SK-N-DZ (cell line): ENCODE data around the genes CCDC138 and RGPD5.

DNA sequence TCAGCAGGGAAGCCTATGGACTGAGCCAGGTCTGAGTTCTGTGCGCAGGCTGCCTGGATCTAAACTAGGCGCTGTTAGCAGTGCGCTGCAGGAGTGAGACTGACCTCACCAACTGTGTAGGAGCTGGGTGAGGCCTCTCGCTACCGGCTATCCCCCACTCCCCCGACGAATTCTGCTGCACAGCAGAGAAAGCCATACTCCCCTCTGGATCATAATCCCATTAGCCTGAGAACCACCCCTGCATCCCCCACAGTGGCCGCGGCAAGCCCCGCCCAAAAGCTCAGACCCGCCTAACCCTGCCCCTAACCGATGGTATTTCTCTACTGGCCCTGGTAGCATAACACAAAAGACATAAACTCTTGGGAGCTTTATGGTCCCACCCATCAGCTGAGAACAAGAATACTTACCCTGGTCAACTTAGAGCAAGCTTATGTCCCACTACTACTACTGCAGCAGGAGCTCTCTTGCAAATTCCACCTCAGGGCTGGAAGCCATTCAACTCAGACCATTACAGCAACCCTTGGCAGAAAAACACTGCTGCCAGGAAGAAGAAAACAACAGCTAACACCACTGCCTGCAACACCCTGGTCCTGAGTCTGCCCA is 28.0 kb downstream of the SULT1C2 start:
RAMPAGE:
- cytosol, long total RNA: no peak
- nucleus, long total RNA: no peak

RAMPAGE:
- cytosol, long total RNA: no peak
- nucleus, long total RNA: no peak
Measured at GRCh38 chr2:108377048-108377430, 715 bp upstream of the SULT1C4 start.

GRCh38 chr2:108618918-108619346 is 84.7 kb downstream of the LIMS1 start:
RAMPAGE:
- cytosol, long total RNA: no peak
- nucleus, long total RNA: no peak

GRCh38 chr2:108634480-108635060 is 84.7 kb upstream of the RANBP2 start:
RAMPAGE:
- cytosol, long total RNA: no peak
- nucleus, long total RNA: no peak

DNA sequence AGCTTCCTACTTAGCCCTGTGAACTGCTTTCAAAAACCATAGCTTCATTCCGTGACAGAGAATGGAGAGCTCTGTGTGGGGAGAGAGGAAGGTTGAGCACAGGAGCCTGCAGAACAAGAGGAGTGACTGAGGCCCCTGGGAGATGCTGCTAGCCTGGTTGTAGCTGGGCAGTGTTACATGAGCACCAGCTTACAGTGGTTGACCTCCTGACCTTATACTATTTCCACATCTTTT is 82.6 kb upstream of the RANBP2 start:
RAMPAGE:
- cytosol, long total RNA: no peak
- nucleus, long total RNA: no peak

DNA sequence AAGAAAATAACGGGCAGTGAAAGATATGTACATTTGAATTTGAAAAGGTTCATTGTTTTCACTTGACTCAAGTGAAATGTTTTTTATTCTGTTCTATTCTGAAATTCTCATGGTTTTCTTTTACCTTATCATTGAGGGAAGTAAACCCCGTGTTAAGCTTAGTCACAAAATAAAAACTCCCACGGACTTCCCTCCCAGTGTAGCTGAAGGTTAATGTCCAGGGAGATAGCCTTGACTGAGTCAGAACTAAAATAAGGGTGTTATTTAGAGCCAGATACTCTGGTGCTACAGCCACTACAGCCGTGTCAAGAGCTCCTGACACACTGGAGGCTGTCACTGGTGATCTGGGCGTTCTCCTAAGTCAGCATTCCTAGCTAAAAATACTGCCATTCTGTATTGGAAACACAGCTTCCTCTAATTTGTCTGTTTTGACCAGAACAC is 82.0 kb upstream of the RANBP2 start:
RAMPAGE:
- cytosol, long total RNA: no peak
- nucleus, long total RNA: no peak

DNA sequence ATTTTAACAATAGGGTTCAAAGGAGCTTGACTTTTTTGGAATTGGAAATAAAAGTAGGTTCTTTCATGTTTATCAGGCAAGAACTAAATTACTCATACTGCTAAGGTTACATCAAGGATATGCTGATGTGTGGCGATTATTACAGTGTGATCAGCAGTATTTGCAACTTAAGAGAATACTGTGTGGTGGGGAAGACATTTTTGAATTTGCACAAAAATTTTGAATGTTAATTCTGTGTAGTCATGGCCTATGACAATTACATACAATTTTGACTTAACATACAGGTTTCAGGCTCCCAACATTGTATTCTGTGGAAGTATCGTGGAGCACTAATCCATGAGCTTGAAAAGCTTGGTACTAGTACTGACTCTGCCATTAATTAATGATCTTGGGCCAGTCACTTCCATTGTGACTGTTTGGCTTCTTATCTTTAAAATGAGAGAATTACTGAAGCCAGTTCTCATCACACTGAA is 30.2 kb upstream of the CCDC138 start:
RAMPAGE:
- cytosol, long total RNA: no peak
- nucleus, long total RNA: no peak

GRCh38 chr2:108774105-108774459 is 12.5 kb upstream of the CCDC138 start:
RAMPAGE:
- cytosol, long total RNA: no peak
- nucleus, long total RNA: no peak

DNA sequence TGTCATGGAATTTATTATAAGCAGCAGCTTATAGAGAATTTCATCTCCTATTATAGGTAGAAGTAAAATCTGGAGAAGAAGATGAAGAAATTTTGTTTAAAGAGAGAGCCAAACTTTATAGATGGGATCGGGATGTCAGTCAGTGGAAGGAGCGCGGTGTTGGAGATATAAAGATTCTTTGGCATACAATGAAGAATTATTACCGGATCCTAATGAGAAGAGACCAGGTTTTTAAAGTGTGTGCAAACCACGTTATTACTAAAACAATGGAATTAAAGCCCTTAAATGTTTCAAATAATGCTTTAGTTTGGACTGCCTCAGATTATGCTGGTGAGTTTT is 4.5 kb upstream of the CCDC138 start:
RAMPAGE:
- cytosol, long total RNA: no peak
- nucleus, long total RNA: no peak

DNA sequence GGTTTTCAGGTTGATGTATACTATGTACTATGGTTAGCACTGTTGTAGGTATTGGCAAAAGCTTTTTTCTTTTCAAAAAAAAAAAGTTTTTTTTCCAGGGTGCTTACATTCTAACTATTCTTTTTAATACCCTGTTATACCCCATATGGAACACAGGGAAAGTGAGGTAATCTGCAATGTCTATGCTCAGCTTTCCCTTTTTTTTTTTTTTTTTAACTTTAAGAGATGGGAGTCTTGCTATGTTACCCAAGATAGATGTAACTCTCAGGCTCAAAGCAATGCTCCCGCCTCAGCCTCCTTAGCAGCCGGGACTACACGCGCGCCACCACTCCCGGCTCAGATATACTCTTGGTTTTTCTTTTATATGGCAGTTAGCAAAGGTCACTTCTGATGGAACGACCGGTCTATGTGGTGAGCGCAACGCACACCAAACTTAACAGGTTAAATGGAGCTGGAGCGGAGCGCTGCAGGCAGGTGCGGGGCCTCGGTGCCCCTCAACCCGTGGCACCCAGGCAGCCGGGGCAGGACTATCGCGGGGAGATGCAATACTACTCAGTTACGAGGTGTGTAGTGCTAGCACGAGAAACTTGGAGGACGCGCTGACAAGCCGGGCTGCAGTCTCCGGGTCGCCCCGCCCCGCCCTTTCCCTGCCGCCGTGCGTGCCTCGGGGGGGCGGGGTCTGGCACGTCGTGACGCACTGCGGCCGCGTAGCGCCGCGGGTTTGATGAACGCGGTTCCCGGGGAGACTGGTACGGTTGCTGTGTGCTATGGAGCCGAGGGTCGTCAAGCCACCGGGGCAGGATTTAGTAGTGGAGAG is at the start of gene CCDC138:
CCDC138 (plus strand) TSS at position 716 of the 817 bp plus-strand sequence.
RAMPAGE:
- cytosol, long total RNA: start-site peak on the plus strand centred at position 733 of the sequence, 75 bp wide, 1,292 and 1,567 reads in 2 replicates
- nucleus, long total RNA: start-site peak on the plus strand centred at position 723 of the sequence, 63 bp wide, 430 and 224 reads in 2 replicates

DNA sequence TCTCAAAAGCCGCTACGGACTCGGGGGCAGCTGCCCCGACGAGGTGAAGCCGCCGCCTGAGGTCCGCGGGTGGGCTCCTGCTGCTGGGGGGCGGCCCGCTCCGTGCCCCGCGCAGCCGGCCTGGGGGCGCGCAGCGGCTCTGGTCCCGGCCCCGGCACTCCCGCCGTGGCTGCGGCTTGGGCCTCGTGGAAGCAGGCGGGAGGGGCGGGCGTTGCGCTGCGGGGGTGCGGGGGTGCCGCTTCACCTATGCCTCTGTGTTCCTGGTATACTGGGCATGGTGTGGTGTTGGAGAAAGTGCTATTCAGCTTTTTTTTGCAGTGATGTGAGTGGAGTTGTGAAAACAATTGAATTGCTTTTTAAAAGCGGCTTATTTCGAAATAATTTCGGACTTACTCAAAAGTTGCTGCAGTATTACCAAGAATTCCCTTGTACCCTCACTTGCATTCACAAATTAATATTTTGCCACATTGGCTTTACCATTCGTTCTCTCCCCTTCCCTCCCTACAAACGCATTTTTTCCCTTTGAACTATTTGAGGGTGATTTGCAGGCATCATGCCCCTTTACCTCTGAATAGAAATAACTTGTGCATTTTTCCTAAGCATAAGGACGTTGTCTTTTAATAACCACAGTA is 418 bp downstream of the CCDC138 start:
RAMPAGE:
- cytosol, long total RNA: no peak
- nucleus, long total RNA: no peak

DNA sequence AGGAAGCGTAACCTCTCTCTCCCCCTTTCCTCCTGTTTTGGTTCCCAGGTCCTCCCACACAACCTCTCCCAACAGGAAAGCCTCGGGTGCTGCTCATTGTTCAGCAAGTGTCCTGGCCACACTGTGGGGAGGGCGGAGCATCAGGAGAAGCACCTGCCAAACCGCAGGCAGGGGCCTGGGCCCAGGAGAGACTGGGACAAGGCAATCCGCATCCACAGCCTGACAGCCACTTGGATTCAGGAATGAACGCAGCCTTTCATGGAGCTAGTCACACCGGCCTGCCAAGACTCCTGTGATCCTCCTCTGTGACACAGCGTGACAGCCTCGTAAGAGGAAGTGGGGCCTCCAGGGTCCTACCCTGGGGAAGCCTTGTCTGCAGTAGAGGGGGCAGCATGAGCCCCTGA is 62.4 kb downstream of the EDAR start:
RAMPAGE:
- cytosol, long total RNA: no peak
- nucleus, long total RNA: no peak

RAMPAGE:
- cytosol, long total RNA: no peak
- nucleus, long total RNA: no peak
Measured at GRCh38 chr2:108971685-108972671, 17.0 kb downstream of the EDAR start.

DNA sequence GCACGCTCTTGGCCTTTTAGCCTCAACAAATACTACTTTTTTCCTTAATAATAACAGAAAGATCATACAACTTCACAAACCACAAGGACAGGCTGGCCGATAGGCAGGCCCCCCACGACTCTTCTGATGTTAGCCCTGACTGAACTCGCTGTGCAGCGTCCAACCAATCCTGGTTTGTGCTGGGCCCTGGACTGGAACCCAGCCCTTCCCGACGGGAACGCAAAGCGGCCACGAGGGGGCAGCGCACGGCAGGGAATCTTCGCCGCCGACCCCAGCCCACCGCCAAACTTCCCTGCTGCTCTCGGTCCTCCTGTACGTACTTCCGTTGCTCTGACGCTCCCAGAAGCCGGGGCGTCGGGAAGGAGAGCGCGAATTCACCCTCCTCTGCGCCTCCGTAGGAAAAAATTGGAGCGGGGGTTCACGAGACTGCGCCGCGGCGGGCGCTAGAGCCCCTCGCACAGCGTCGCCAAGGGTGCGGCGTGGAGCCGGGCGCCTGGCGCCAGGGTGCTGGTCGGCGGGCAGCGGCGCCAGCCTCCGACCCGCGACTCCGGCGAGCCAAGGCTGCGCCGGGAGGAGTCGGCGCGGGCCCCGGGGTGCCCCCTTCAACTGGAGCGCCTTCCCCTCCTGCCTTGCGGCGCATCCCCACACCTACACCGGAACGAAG is 952 bp upstream of the SH3RF3 start:
RAMPAGE:
- cytosol, long total RNA: no peak
- nucleus, long total RNA: no peak

DNA sequence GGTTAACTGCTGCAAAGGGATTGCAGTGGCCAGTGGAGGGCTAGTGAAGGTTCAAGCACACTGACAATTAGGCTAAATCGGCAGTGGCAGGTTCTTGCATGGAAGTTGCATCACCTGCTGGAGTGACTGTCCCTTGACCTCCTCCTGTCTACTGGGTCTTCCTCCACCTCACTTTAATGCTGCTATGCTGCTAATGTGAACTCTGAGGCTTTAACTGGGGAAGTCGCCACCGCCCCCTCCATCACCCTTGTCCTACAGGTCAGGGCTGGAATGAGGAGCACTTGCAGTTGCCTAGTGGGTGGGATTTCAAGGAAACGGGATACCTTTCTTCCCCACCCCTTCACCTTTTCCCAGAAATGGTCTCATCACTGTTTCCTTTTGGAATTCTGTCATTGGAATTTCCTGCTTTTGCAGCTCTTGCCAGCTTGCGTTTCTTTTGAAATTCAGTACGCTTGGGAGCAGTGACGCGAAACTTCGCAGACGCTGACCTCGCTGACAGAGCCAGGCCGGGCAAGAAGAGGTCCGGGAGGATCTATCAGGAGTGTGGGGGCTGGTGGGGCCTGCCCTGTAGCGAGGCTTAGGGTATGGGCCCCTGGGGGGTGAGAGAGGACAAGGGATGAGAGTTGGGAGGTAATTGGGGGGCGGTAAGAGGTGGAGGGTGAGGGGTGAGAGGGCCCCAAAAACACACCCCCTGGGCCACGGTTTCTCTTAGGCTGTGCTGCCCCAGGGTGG is 150.4 kb downstream of the SH3RF3 start:
RAMPAGE:
- cytosol, long total RNA: no peak
- nucleus, long total RNA: no peak

GRCh38 chr2:109760717-109761138 is 33.4 kb upstream of the RGPD5 start:
RAMPAGE:
- cytosol, long total RNA: no peak
- nucleus, long total RNA: no peak

GRCh38 chr2:109794114-109794785 is at the start of gene RGPD5:
Gene RGPD5, plus strand, starts transcription at chr2:109794305.
RAMPAGE:
- cytosol, long total RNA: no peak
- nucleus, long total RNA: no peak

DNA sequence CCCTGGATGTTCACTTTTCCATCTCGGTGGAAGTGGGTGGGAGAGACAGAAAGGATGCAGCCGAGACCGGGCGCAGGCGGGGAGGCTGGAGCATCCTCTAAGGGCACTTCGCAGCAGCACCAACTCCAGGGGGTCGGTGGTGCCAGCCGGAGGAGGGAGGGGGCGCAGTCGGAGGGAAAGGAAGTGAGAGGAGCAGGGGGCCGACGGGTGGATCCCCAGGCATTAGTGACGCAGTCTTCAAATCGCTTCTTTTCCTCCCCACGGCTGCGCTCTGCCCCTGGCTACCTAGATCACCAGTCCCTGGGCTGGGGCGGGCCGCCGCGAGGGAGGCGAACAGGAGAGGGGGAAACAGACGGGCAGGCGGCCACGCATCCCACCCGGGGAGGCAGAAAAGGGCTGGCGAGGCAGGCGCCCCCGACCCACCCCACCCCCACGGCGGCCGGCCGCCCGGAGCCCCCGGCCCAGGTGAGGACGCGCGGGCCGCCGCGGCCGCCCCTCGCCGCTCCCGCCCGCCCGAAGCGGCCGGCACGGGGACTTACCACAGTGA is 33.2 kb upstream of the RGPD6 start:
RAMPAGE:
- cytosol, long total RNA: no peak
- nucleus, long total RNA: no peak

DNA sequence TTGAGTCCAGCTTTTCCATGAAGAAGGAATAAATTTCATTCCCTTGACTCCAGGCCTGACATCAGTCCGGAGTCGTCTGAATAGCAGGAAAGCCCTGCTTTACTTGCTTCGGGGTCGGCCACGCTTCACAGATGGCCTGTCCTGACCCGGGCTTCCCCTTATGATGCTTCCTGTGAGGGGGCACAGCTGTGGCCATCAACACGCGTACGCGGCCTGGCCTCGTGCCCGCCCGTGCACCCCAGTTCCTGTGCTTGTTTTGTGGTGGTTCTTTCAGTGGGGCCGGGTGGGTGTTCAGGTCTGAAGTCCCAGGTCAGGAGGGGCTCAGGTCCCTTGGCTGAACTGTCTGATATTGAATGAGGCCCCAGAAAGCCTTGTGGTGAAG is 73.7 kb downstream of the ACOXL start:
RAMPAGE:
- cytosol, long total RNA: no peak
- nucleus, long total RNA: no peak

RAMPAGE:
- cytosol, long total RNA: no peak
- nucleus, long total RNA: no peak
Measured at GRCh38 chr2:111049804-111050436, 70.8 kb upstream of the BCL2L11 start.